SJSA1 (cell line): ENCODE results near the gene ACVR1.

DNA sequence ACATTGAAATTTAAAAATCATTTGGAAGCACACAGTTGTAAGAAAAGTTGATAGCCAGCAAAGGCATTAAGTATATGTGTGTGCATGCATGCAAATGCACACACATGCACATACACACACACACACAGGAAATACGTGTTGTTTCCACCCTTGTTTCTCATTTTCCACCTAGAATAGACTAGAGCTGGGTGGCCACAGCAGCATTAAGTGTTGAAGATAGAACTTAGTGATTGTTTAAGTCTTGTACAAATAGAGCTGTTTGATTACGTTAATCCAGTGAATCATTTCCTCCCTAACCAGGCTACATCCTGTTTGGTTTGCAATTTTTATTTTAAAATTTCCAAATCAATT is 74.8 kb upstream of the GALNT5 start:
- RAMPAGE, long total RNA, result no peak

DNA sequence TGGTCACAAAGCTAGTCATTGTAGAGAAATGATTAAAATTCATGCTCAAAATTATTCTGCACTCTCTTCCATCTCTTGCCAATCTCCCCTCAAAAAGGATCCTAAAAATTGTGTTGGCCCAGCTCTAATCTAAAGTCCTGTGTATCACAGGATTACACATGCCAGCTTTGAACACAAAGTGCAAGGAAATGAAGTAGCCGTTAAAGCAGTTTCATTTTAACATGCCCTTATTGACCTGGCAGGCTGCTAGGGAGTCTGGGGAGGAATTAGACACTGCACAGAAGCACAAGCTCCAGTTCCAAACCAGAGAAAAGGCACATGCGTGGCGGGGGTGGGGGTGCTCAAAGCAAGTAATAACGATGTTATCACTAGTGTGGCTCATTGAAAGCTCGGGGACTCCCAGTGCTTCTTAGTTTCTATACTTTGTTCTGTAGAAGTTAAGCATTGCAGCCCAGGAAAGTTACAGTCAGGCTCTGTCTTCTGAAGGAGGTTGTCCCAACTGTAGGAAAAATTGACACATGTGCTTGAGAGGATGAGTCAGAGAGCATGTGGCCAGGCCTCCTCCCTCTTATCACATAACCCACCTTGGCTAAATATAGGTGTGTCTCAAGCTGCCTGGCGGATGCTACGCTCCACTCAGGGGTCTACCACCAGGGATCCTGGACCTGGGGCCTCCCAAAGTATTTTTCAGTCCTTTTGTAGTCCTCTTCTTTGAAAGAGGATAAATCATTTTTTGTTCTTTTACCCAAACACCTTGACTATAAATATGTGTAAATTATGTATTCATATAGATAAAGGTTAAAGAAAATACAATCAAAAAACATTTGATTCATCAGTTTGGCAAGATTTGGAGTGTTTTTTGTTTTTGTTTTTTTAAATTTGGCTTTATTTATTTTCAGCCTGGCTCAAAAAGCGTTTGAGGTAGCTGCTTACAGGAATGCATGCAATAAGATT is 3.7 kb downstream of the GALNT5 start:
- RAMPAGE, long total RNA, result no peak

DNA sequence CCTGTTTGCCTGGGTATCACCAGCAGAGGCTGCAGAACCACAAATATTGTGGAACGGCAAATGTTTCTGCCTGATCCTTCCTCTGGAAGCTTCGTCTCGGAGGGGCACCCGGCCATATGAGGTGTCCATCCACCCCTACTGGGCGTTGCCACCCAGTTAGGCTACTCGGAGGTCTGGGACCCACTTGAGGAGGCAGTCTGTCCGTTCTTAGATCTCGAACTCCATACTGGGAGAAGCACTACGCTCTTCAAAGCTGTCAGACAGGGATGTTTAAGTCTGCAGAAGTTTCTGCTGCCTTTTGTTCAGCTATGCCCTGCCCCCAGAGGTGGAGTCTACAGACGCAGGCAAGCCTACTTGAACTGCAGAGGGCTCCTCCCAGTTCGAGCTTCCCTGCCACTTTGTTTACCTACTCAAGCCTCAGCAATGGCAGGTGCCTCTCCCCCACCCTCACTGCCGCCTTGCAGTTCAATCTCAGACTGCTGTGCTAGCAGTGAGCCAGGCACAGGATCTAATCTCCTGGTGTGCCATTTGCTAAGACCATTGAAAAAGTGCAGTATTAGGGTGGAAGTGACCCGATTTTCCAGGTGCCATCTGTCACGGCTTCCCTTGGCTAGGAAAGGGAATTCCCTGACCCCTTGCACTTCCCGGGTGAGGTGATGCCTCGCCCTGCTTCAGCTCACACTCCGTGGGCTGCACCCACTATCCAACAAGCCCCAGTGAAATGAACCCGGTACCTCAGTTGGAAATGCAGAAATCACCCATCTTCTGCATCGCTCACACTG is 40.8 kb downstream of the CYTIP start:
- RAMPAGE, long total RNA, result no peak

DNA sequence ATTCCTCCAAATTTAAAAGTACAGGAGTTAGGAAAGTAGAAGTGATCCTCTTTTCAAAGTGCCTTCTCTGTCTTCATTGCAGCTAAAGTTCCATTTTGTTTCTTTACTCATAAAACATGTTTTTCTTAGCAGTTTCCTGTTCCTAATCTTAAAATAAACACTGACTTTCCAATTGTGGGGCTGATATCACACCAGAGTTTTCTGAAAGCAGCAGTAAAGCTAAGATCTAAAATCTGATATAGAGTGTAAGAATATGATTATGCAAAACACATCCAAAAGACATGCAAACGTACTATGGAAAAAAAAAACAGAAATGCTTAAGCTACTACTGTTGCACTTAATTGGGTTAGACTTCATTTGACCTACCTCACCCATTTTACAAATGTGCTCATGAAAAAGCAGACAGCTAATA is 10.6 kb downstream of the CYTIP start:
- RAMPAGE, long total RNA, result no peak

DNA sequence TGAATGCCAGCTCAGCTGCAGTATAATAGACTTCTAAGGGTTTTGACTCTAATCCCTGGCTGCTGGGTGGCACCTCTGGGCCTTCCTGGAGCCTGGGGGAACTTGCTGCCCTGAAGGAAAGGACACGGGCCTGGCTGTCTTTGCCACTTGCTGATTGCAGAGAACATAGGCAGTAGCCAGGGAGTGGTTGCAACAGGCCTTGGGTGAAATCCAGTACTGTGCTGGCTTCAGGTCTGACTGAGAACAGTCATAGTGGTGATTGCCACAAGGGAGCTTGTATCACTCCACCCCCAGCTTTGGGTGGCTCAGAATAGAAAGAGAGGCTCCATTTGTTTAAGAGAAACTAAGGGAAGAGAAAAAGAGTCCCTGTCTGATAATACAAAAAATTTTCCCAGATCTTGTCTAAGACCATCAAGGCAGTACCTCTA is 36.8 kb upstream of the CYTIP start:
- RAMPAGE, long total RNA, result no peak

- RAMPAGE, long total RNA, result no peak
Observed at GRCh38 chr2:157747991-157748632, 119.4 kb upstream of the ACVR1C start.

GRCh38 chr2:157873812-157874582 is 2.1 kb downstream of the ACVR1 start:
- RAMPAGE, long total RNA, result no peak

GRCh38 chr2:157875576-157876498 is at the start of gene ACVR1:
TSS of gene ACVR1 (minus strand) at chr2:157876330.
- RAMPAGE, long total RNA, result no peak

GRCh38 chr2:158320991-158321615 is 135.4 kb downstream of the CCDC148 start:
- RAMPAGE, long total RNA, result no peak

- RAMPAGE, long total RNA, result no peak
Observed at GRCh38 chr2:158631512-158632149, 163.5 kb upstream of the DAPL1 start.

- RAMPAGE, long total RNA, result no peak
Observed at GRCh38 chr2:158663257-158664079, 131.6 kb upstream of the DAPL1 start.

GRCh38 chr2:159094070-159094941 is 125.9 kb downstream of the TANC1 start:
- RAMPAGE, long total RNA, result no peak

DNA sequence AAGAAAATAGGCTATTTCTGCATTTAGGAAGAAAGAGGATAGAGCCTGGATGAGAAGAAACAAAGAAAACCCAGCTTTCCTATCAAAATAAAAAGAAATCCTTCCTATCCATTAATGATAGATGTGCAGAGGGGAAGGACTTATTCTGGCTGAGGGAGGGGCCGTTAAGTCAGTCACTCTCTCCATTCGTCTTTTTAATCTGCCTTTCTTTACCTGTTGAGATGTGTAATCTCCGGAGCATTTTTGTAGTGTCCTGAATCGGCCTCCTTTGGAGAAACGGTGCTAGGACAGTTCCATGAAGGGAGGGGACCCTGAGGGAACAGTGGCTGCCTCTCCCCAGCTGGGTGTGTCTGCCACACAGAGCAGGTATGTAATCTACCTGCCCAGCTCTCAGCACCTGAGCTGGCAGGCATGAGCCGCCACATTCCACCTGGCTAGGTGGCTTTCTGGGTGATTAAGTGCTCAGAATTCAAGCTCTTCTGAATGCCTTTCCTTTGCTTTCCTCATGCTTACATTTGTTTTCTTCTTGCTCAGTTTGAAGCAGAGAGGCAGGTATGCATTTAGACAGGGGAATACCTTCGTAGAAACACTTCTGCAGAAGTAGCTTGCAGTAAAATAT is 131.2 kb downstream of the WDSUB1 start:
- RAMPAGE, long total RNA, result no peak

- RAMPAGE, long total RNA, result no peak
Observed at GRCh38 chr2:159617663-159617976, 1.3 kb upstream of the BAZ2B start.

DNA sequence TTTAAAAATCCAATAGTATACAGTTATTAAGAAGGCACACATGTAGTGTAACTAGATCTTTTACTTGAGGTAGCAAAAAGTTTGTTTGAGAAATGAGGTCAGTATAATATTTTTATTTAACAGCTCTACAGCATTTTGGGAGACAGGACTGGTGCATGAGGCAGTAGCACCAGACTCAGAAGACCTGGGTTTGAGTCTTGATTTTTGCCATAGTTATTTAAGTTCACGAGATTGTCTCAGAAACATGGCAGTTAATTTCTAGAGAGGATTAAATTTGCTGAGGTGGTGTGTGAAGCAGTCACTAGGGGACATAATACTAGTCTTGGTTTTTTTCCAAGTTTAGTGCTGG is 1.3 kb downstream of the MARCHF7 start:
- RAMPAGE, long total RNA, result no peak

- RAMPAGE, long total RNA, result no peak
Observed at GRCh38 chr2:159713998-159714733, 1.9 kb downstream of the MARCHF7 start.

DNA sequence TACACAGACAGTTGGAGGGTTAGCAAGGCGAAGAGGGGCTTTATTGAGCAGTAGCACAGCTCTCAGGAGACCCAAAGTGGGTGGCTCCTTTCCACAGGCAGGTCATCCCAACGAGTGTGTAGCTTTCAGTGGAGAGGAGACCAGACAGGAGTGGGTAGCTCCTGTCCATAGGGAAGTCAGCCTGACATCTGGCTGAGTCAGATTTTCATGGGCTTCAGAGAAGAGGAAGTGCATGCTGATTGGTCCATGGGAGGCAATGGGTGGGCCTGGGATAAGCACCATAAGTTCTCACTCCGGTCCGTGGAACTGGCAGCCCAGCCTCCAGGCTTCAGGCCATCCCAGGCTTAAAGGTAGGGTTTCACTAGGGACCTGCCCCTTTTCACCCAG is 26.2 kb downstream of the MARCHF7 start:
- RAMPAGE, long total RNA, result no peak

DNA sequence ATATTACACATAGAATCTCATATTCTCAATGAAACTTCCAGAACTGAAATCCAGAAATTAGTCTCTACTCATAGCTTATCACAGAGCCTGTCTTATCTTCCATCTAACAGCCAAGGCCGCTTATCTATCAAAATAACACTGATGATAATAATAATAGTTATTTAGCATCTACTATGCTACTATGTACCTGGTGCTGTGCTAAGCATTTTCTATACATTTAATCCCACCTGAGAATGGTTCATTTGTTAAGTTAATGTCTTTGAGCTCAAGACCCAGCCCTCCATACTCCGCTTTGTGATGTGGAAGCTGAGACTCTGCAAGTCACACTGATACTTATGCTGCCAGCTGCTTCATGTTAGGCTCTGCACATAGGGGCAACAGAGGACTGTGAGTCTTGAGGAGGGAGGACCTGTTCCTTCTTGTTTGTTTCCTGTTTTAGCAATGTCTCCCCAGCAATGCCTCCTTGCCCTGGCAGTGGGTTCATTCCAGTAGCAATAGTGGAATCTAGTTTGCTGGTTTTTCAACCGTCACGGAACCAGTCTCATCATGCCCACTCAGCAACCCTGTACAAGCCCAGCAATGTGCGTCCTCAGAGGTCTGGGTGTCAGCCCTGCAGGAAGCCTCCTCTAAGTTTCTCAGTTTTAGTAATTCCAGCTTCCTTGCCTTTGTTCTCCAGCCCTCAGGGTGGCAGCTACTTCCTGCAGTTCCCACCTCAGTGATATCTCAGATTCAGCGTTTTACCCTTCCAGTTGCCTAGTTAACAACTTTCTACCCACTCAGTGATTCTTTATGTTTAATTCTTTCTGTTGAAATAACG is 20.4 kb upstream of the ITGB6 start:
- RAMPAGE, long total RNA, result no peak

DNA sequence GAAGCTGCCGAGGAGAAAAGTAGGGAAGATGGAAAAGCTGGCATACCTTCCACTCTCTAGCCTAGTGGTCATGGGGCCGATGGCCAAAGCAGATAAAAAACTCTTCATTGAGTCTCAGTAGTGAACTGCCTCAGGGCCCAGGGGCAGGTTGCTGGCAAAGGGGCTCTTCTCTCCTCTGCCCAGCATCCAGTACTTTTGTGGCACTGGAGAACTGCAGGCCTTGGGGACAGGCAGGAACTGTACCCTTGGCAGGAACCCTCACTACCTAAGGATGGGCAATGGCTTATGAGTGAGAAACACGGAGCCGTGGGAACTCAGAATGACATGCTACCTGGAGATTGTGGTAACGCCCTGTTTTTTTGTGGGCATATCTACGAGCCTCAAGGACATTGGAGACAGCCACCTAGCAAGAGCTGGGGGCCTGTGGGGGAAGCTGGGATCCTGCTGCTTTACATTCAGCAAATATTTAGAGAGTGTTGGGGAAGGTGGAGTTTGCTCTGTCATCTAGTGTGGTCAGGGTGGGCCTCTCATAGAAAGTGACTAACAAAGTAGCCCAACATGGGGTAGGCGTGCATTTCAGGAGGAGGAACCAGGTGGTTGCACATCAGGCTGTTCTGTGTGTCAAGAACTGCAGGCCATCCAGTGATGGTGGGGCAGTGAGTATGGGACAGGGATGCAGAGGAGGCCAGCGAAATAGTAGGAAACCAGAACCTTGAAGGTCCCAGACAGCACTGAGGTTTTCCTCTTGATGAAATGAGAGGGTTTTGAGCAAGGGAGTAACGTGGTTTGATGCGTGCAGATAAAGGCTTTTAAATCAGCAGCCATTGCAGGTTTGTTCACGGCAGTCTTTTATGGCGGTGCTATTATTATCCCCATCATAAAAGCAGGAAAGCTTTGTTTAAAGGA is 22.8 kb upstream of the ITGB6 start:
- RAMPAGE, long total RNA, result no peak

GRCh38 chr2:160228386-160229000 is 28.4 kb upstream of the ITGB6 start:
- RAMPAGE, long total RNA, result no peak